ENCODE measurements around a stretch of chr14.

DNA sequence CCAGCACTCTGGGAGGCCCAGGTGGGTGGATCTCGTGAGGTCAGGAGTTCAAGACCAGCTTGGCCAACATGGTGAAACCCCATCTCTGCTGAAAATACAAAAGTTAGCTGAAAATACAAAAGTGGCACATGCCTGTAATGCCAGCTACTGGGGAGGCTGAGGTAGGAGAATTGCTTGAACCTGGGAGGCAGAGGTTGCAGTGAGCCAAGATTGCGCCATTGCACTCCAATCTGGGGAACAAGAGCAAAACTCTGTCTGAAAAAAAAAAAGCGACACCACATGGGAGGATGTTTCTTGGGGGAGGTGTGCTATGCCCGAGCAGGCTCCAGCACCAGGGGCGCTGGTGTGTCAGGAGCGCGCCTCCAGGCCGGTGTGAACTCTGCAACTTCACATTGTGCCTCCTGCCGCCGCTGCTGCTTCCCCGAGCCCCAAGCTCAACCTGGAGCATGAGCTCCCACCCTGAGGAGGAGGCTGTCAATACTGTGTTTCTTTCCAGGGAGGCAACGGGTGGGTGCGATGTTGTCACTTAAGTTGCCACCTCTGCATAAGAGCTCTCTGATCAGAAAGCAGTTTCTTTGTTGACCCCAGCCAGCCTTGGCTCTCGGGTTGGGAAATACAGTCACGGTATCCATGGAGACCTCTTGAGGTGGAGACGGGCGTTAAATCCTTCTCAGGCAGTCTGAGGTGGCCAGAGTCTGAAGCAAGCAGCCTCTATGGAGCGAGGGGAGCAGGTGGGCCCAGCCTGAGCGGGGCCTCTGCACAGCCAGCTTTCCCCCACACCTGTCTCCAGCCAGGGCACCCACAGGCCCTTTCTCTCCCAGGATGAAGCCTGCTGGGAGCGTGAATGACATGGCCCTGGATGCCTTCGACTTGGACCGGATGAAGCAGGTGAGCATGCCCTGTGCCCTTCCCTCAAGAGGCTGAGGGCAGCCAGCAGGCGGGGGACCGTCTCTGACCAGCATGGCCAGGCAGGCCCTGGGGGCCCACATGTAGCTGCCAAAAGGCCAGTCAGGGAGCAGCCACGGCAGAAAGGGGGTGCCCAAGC is 18.8 kb downstream of the DEGS2 start:
- PRO-cap: no peak

DNA sequence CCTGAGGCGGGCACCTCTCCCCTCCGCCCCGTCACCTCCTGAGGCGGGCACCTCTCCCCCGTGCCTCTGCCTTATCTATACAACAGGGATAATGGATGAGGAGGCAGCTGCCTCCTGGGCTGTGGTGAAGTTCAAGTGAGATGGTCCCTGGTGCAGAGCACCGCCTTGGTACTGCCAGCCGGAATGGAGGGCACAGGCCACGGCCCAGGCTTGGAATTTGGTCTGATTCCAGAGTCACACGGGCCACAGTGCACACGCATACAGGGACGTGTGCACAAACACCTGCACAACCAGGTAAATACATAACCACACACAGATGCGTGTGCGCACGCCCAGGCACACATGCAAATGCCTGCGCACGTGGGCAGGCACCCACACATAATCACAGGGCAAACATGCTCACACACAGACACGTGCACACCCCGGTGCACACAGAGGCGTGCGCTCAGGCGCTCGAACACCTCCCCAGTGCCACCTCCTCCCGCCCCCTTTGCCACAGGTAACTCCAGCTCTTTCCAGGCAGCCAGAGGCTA is 11.5 kb downstream of the DEGS2 start:
- PRO-cap: no peak

GRCh38 chr14:100149866-100150631 is 9.4 kb downstream of the DEGS2 start:
- PRO-cap: no peak

DNA sequence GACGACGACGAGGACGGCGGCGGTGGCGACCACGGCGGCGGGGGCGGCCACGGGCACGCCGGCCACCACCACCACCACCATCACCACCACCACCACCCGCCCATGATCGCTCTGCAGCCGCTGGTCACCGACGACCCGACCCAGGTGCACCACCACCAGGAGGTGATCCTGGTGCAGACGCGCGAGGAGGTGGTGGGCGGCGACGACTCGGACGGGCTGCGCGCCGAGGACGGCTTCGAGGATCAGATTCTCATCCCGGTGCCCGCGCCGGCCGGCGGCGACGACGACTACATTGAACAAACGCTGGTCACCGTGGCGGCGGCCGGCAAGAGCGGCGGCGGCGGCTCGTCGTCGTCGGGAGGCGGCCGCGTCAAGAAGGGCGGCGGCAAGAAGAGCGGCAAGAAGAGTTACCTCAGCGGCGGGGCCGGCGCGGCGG is 463 bp downstream of the YY1 start:
- PRO-cap: no peak

- PRO-cap: no peak
Measured at GRCh38 chr14:100328597-100329553, 5.7 kb downstream of the SLC25A47 start.

DNA sequence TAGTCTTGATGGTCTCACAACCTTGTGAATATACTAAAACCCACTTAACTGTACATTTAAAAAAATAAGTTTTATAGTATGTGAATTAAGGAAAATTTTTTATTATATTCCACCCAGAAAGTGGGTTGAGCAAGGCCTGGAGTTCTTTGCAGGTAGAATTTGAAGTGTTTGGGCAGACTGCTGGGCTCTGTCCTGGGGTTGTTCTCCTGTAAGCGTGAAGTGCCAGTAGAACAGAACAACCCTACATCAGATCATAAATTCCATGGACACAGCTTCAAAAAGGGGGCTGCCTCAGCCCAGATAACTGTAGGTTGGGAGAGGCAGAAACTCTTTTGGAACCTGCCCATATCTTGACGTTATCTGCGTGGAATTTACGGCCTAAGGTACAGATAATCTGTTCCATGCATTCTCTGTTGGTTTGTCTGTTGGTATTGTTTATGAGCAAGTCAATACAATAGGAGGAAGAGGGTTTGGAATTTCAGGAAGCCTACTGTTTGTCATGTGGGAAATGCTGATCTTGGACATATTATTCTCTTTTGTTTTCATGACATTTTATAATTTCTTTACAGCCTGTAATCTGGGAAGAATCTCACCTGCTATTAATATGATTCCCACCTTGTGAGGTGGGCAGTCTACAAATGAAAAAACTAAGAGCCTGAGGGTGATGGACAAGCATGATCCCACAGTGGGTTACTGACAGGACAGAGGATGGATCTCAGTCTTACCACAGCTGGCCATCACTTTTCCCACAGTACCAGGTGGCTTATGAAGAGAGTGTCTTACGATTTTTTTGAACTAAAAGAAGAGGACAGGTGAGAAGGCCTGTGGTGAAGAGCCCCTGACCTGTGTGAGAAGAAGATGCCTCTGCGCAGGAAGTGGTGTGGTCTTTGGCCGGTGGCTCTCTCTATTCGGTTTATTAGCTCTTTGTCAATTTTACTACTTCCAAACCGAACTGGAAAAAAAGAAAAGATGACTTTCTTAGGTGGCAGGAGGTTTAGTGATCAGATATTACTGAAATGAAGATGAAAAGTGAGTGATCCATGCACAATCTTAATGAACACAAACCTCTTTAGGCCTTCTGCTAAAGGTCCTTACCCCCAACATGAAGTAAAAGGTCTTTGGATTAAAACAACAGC is 15.1 kb downstream of the WARS1 start:
- PRO-cap: no peak

- PRO-cap: no peak
Measured at GRCh38 chr14:100371590-100372245, 3.4 kb downstream of the WARS1 start.

DNA sequence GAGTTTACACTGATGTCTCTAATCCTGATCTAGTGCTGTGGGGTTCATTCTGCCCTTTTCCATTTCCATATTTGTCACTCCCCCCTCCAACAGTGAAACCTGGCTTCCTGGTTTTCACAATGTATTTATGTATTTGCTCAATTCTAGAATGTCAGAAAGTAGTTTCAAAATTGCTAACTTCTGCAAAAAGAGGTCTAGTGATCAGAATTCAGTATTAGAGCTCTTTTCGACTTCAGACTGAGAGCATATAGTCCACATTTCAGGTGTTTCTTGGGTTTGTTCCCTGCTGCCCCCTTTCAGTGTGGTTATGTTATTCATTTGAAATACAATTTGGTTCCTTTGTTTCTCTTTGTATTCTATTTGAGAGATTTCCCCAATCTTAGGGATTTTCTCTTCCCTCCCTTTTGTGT is 58.0 kb downstream of the WDR25 start:
- PRO-cap: no peak

DNA sequence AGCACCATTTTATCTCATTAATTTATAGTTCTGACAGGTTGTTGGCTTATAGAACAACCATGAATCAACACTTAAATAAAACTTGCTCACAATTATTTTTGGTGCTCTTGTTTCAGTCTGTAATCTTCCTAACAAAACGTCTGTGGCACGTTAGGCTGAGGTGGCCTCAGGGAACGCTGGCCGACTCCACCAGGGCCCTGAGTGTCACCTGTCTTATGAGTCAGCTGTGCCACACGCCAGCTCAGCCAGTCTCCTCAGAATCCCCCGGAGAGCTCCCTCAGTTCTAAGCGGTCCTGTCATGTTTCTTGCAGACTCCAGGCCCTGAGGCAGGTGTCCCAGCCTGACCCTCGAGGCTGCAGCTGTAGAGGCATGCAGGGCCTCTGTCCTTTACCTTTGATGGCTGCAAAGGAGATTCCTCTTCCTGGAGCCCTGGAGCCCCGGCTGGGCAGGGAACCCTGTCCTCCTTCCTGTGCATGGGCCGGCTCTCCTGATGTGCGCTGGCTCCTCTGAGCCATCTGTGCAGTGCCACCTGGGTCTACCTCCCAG is 95.6 kb downstream of the WDR25 start:
- PRO-cap: no peak

GRCh38 chr14:100500206-100500438 is 87.1 kb downstream of the BEGAIN start:
- PRO-cap: no peak

- PRO-cap: no peak
Measured at GRCh38 chr14:100714264-100715141, 12.2 kb upstream of the DLK1 start.

DNA sequence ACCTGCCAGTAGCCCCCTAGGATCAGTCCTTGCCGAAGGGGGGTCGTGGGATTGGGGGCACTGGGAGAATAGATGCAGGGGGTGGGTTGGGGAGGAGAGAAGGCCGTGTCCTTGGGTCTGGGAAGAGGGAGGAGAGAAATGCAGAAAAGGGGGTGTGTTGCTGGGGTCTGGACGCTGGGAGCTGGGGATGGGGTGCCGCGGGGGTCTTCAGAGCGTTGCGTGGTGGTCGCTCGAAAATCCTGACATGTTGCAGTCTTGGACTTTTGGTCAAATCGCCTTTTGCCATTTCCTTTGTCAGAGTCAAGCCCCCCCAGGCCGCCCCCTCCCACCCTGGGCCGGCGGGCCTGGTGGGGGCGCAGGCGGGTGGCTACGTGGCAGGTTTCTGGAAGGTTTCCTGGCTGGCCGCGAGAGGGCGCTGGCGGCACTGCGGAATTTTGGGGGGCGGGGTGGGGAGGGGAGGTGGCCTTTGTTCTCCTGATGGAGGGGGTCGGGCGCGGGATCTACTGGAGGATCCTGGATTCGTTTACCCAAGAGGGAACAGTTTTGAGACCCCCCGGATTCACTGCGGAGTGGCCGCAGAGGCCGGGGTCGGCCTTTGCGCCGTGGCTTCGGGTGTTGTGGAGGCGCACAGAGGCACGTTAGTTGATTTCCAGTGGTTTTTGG is 76.5 kb downstream of the RTL1 start:
- PRO-cap: no peak

DNA sequence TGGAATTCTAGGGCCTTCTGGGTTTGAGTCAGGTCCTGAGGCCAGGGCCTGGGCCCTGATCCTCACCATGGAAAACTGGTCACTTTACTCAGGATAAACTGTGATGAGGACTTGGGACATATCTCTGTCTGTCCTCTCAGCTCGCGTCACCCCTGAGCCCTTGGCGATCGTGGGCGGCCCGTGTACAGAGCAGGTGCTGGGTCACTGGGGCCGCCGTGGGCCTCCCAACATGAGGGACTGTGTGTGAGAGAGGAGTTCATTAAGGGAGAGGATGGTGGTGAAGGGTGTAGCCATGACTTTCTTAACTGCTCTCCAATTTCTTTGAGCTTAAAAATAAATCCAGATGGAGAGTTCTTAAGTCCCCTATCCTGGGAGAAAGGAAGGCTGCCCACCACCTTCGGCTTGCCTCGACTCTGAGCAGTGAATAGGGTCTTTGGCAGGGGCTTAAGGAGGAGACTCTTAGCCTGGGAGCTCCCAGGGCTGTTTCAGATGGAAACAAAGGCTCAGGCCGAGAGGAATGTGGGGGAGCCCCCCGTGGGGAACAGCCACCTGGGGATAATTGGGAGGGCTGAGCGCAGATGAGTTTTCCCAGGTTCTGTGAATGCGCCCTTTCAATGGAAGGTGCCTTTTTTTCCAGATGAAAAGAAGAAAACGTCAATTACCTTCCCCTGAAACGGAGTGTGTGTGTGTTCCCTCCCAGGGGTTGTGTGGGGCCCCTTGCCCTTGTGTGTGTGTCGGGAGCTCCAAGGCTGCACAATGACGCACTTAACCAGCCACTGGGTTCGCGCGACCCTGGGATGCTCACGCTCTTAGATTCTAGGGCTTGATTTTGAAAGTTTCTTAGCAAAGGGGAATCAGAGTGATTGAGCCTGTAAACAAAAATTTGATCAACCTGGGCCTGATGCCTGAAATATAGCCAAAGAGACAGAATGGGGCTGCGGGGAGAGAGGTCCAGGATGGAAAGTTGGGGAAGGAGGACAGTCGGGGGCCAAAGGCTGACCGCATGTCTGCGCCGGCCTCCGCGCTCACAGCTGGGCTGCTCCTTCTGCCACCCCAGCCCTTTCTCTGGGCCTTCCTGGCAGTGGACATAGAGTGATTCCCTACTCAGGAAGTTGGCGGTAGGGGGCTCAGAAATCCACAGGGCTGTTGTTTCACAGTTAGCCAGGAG is 63.3 kb downstream of the RTL1 start:
- PRO-cap: no peak

DNA sequence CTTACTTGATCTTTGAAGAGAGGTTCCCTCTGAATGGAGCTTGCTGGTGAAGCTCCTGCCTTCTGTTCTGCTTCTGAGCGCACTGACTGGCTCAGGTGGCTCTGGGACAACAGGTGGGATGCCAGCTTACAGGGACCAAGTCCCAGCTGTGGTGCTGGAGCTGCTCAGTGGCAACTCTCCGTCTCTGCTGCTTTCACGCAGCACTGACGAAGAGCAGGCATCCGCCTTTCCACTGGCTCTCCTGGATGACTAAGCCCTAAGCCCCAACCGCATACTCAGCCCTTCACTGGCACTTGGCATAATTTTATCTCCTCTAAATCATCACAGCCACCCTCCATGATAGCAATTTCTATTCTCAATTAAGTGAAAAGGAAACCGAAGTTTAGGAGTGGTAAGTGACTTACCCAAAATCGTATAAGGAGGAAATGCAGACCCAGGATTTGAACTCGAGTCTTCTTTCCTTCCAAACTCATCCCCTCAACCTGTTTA is 3.7 kb upstream of the RTL1 start:
- PRO-cap: no peak

GRCh38 chr14:101279822-101280324 is 376.4 kb upstream of the RTL1 start:
- PRO-cap: no peak

DNA sequence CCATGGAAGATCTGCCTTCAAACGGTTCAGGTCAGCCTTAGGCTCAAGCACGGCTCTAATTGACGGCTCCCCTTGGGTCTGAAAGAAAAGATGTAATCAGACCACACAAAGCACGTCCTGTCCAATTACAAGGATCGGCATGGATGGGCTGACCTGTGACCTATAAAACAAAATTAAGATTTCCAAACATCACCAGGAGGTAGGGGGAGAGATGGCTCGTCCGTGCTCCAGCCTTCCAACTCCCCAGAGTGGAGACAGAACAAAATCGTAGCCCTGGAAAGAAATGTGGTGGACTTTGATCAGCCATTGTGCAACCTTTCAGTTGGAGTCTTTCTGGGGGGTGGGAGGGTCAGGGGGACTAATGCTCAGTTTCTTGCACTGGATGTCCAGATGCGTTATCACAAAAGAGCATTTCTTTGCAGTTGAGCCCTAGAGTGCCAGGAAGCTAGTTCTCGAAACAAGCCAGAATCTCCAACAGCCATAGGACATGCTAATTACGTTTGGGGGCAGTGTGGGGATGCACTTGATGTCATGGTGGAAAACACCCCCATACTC is 426.8 kb upstream of the PPP2R5C start:
- PRO-cap: no peak

DNA sequence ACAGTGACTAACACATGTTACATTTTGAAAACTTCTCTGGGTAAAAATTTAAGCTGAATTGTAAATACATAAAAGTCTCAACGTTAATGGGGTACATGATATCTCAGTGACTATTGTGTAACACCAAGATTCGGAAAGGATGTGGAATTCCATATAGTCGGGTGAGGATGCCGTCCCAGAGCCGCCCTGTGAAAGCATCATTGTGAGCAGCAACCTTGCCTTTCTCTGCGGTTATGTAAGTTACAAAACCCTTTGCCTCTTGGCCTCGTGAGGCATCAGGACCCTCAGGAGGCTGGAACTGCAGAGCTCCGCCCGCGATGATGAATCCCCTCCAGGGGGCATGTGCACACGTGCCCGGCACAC is 285.7 kb upstream of the PPP2R5C start:
- PRO-cap: no peak

DNA sequence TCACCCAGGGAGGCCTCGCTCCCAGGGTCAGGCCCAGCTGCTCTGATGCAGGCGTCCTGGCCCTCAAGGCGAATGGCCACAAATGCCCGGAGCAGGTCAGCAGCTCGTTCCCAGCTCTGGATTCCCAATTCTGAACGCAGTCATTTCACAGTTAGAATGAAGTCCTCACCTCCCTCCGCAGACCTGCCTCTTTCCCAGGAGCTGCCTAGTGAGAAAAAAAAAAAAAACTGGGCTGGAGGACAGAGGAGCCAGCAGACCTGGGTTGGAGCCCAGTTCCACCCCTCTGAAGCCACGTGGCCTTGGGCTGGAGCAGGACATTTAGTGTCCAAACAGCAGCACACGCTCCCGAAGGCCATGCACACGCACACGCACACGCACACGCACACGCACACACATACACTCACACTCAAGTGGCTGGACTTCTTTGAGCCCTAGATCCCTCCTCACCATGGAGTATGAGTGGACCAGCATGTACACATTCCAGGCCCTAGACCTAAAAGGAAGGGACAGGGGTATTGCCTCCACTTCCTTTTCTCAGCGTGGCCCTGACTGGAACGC is 262.3 kb upstream of the PPP2R5C start:
- PRO-cap: no peak

- PRO-cap: no peak
Measured at GRCh38 chr14:101557496-101558483, 203.7 kb upstream of the PPP2R5C start.

DNA sequence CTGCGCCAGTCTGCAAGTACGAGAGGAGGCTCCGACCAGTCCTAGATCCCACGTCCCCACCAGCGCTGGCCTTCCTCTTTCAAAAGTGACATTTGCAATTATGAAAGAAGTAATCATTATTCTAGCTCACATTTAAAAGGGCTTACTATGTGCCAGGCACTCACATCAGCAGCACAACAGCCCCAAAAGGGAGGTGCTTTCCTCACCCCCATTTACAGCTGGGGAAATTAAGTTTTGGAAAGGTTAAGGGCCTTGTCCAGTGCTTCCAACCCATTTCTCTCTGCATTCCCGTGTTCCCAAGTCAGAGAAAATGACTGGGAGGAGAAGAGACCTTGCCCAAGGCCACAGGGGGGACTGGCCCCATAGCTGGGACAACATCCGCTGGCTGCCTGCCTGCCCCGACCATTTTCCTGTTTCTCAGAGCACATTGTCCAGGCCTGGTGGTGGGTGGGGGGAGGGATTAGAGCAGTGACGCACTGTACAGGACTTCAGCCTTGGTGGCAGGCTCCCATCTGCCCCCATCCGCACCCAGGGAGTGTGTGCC is 172.7 kb upstream of the PPP2R5C start:
- PRO-cap: no peak